Hematopoietic multipotent progenitor cell (in vitro differentiated cells): ENCODE measurements around a stretch of chr3.

DNA sequence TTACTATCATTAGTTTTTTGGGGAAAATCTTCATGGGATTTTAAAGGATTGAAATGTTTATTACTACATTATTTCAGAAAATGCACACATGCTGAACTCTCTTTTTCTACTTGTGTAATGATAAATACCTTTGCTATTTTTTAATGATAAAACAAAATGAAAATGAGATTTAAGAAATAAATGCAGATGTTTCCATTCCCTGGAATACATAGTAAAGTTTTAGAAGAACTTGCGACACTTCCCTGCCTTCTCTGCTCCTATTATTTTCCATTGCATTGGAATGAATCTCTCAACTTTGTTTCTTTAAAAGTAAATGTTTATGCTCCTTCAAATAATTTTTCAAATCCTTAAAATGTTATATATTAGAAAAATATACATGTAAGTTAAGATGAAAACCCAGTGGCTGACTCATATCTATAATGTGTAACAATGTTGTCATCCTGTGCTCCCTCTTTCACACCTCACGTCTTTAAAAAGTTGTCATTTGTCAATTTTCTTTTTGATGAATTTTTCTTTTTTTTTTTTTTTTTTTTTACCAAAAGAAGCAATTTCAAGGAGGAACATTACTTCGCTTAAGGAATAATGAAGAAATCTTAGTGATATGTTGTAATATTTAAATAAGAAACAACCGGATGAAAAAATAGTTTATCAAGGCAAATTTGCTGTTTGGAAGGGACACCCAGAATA is 3.6 kb downstream of the RBMS3 start:
- CAGE, long polyA plus RNA: no peak

GRCh38 chr3:29516289-29516671 is 235.4 kb downstream of the RBMS3 start:
- CAGE, long polyA plus RNA: no peak

DNA sequence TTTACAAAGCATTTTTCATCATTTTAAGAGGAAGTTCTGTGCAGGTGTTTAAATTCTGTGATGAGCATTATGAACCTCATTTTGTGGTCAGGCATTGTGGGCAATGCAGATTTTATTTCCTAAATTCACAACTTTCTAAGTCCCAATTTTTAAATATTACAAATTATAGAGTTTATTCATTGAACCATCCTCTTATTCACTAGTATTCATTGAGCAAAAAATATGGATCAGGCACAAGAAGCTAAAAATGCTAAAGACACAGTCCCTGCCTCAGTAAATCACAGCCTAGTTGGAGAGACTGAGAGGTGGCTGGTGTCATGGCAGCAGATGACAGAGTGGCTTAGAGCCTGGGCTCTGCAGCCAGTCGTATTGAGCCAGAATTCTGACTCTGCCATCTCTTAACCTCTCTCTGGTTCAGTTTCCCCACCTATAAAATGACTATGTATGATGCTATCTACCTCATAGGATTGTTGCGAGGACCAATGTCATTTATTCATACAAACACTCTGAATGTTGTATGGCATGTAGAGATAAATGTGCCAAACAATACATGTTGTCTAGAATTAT is 7.5 kb upstream of the TGFBR2 start:
- CAGE, long polyA plus RNA: no peak

- CAGE, long polyA plus RNA: no peak
Observed at GRCh38 chr3:30605677-30606143, 691 bp upstream of the TGFBR2 start.

- CAGE, long polyA plus RNA: no peak
Observed at GRCh38 chr3:30654218-30654803, 47.9 kb downstream of the TGFBR2 start.

GRCh38 chr3:30666851-30667405 is 60.5 kb downstream of the TGFBR2 start:
- CAGE, long polyA plus RNA: no peak

DNA sequence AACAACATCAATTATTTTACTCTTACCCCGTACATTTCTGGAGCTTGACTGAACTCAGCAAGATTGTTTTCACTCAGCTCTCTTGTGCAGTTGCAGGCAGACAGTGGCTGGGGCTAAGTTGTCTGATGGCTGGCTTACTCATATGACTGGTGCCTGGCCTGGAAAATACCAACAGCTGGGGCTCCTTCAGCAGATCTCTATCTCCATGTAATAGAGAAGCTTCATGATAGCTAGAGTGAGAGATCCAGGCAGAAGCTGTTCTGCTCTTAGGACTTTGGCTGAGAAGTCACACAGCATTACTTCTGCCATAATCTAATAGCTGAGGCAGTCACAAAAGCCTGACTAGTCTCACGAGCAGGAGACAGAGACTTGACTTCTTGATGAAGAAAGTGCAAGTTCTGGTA is 110.0 kb upstream of the GADL1 start:
- CAGE, long polyA plus RNA: no peak

- CAGE, long polyA plus RNA: no peak
Observed at GRCh38 chr3:31423212-31424038, 109.3 kb upstream of the STT3B start.

- CAGE, long polyA plus RNA: no peak
Observed at GRCh38 chr3:31572924-31573865, 40.5 kb downstream of the STT3B start.

GRCh38 chr3:31616906-31617135 is 84.1 kb downstream of the STT3B start:
- CAGE, long polyA plus RNA: no peak

DNA sequence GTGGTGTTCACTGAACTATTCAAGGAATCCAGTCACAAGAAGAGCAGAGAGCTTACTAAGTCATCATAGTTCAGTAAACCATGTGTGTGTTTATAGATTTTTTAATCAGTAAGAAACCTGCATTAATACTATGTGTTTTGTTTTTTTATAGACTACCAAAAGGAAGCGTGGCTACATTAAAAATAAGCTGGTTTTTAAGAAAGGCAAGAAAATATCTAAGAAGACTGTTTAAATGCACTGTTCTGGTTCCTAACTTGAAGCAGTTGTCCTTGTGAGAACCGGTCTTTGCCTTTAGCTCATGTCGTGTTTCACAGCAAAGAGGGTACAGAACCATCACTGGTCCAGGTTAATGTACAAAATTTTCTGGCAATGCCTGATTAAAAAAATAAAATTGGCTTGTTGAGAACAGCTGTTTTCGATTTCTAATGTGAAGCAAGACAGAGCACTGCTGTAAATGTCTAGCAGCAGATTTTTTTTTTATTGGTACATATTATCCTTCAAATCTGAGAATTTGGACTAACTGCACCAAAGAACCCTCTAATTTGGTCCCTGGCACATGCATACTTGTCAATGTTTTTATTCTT is 103.2 kb downstream of the STT3B start:
- CAGE, long polyA plus RNA: no peak

DNA sequence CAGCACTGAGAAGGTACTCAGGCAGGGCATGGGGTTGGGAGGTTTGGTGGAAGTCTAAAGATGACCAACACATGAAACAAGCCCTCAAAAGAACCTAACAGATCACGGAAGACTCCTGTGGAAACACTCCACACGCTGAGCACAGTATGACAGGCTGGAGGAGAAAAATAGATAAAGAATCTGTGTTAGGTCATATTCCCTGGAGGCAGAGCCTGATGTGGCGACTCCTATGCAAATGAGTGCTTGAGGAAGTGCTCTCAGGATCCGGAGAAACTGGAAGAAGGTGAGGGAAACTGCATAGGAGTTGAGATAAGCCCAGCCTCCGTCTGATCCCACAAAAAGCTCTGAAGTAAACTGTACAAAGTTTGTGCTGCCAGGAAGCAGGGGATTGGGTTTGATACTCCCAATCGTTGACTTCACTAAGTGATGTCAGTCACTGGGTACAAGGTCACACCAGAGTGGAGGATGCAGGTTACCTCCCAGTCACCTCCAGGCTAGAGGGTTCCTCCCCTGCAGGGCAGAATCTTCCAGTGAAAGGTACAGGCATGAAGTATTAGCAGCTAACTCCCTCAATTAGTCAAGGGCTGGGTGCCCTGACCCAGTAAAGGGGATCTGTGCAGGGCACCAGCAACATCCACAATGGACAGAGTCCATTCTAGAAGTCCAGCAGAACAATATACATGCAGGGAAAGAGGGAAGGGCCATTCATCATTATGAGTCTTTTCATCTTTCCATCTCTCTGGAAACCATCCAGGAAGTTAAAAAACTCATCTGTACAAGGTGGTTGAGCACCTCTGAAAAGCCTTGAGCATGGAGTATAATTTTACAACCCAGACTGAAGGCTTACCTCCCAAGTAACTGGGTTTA is 33.3 kb downstream of the OSBPL10 start:
- CAGE, long polyA plus RNA: no peak

- CAGE, long polyA plus RNA: no peak
Observed at GRCh38 chr3:31957137-31957619, 23.9 kb downstream of the OSBPL10 start.

GRCh38 chr3:32201106-32201773 is 37.2 kb upstream of the CMTM8 start:
- CAGE, long polyA plus RNA: no peak

GRCh38 chr3:32213385-32213739 is 25.1 kb upstream of the CMTM8 start:
- CAGE, long polyA plus RNA: no peak

GRCh38 chr3:32216109-32216619 is 22.3 kb upstream of the CMTM8 start:
- CAGE, long polyA plus RNA: no peak

DNA sequence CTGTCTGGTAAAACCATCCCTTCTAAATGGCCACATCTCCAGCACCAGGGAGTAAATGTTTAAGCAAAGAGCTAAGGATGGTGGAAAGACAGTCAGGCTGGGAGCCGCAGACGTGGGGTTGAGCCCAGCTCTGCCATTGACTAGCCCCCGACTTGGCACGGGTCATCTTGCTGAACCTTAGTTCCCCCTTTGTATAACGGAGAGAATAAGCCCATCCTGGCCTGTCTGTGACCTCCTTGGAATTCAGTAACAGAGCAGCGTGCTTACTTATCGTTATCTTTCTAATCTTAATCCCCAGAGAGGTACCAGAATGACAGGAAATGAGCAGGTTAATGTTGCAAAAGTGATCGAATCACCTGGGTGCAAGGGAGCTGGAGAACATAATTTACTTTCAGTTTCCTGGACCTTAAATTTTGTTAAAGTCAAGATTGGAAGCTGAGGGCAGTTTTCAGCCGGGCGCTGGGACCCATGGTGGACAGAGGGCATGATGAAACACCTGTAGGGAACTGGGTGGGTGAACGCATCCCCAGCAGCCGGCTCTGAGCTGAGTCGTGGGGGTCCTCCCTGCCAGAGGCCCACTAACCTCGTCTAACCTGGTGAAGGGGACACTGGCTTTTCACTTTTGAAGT is 46.5 kb downstream of the CMTM6 start:
- CAGE, long polyA plus RNA: no peak

GRCh38 chr3:32569355-32569937 is 1.2 kb downstream of the DYNC1LI1 start:
- CAGE, long polyA plus RNA: no peak

DNA sequence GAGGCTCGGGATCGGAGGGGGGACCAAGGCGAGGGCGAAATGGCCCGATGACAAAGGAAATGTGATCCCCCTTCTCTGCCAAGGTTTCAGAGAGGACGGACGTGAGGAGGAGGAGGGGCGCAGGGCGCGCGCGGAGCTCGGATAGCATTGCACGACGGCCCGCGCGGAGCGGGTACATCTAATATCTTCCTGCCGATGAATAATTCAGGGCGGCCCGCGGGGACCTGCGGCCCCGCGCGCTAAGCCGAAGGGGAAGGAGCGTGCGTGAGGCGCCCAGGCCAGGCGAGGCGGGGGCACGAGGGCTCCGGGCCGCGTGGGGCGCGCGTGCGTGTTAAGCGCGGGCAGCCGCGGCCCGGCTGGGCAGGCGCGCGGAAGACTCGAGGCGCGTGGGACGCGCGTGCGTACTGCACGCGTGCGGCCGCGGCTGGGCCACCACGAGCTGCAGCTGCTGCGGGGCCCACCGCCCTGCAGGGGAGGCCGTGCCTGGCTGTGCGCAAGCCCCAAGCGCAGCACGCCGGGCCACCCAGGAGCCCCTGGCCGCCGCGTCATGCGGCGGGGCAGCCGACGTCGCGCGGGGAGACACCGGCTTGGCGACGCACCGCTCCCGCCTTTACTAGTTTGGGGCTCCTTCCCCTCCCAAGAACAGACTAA is 719 bp upstream of the TRIM71 start:
- CAGE, long polyA plus RNA: no peak

DNA sequence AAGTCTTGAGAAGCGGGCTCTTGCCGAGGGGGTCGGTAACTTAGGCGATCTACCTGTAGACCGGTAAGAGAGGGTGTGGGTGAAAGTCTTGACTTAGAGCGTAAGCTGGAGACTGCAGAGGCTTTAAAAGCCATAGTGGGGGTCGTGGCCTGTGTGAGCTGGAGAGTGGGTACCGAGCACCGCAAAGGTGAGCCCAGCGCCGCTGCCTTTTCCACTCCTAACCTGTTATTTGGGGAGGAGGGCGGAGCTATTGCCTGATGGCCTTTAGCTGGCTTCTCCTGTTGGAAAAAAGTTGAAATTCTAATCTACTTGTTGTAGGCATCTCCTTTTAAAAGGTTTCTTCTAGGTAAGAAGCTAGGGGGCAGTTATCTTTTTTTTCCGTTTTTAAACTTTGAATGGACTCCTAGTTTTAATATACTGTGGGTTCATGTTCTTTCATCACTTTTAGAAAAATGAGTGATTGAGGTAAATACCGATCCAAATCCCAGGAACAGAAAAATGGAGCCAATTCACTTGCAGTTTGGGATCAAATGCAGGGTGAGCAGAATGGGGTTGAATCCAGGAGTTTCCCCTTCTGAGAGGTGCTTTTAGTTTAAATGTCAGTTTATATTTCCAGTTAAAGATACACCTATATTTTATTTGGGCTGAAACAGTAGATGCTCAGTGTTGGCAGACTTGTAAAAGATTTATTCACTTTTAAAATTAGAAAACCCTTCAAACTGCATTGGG is 2.4 kb downstream of the TRIM71 start:
- CAGE, long polyA plus RNA: no peak